ENCODE results near the genes YIF1B, SPRED3 and MAP4K1.

DNA sequence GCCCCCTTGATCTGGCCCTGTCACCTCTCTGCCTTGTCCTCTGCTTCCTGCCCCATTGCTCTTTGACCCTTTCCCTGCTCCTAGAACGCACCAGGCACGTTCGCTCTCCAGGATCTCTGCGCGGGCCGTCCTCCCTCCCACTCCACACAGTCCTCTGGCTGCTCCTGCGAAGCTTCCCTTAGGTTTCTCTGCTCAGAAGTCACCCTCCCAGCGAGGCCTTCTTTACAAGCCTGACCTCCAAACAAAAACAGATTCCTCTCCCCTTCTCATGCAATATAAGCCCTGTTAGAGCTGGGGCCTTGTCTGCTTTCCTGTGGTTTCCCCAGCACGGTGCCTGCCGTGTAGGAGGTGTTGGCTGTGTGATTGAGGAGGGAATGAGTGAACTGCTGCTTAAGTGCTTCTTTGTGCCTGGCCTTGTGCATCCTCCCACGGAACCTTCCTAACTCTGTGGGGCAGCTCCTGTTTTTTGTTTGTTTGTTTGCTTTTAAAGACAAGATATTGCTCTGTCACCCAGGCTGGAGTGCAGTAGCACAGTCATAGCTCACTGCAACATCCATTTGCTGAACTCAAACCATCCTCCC, 81.8 kb downstream of the SIPA1L3 start:
- PRO-cap, result no peak
- RAMPAGE, long total RNA, 2 experiments, result no peak in any of the 2 experiments

DNA sequence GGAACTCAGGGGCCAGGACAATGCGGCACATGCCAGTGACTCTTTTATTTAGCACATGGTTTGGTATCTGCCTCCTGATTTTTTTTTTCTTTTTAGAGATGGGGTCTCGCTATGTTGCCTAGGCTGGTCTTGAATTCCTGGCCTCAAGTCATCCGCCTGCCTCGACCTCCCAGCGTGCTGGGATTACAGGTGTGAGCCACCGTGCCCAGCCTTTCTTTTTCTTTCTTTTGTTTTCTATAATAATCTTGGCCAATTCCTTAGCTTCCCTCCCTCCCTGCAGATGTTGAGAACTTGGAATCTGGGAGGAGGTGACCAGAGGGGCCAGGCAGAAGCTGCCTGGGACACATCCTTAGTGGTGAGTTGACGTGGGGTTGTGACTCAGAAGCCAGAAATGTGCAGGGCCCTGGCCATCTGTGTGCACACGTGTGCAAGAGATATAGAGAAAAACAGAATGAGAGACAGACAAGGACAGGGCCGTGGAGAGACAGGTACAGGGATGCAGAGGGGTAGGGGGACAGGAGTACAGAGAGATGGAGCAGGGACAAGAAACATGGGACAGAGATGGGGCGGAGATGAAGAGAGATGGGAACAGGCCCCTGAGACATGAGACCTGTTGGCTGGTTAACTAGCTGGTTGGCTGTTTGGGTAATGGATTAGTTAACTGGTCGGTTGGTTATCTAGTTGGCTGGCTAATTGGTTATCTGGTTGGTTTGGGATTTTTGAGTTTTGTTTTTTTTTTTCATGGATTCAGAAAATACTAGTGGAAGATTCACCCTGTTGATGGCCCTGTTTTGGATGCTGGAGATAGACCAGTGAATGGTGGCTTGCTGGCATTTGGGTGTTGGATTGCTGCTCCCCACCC, 154.4 kb downstream of the SIPA1L3 start:
- PRO-cap, result no peak
- RAMPAGE, long total RNA, 2 experiments, result no peak in any of the 2 experiments

DNA sequence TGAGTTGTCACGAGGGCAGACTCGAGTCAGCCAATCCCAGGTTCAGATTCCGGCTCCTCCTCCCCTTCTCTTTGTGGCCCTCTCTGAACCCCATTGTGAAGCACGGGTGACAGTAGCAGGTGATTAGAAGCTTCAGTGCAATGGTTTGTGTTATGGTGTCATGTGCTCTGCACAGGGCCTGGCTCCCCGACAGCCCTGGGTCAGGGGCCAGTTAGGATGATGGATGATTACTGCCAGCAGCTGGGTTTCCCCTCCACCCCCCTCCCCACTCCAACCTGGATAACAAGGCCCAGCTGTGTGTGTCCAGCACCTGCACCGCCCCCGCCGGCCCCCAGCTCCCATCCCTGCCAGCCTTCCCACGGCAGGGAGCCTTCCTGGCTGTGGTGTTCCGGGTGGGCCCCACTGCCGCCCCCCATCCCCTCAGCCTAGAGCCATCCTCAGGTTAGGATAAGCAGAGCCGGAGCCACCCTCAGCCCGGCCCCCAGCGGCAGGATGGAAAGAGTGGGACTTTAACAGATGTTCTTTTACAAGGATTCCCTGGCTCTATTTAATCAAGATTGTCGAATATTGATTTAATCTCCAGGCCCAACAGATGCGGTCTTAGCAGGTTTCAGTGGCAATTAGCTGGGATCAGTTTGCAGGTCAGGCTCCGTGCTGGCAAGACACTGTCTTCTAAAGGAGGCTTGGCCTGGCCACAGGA, 156.1 kb downstream of the SIPA1L3 start:
- PRO-cap, result no peak
- RAMPAGE, long total RNA, 2 experiments, result no peak in any of the 2 experiments

DNA sequence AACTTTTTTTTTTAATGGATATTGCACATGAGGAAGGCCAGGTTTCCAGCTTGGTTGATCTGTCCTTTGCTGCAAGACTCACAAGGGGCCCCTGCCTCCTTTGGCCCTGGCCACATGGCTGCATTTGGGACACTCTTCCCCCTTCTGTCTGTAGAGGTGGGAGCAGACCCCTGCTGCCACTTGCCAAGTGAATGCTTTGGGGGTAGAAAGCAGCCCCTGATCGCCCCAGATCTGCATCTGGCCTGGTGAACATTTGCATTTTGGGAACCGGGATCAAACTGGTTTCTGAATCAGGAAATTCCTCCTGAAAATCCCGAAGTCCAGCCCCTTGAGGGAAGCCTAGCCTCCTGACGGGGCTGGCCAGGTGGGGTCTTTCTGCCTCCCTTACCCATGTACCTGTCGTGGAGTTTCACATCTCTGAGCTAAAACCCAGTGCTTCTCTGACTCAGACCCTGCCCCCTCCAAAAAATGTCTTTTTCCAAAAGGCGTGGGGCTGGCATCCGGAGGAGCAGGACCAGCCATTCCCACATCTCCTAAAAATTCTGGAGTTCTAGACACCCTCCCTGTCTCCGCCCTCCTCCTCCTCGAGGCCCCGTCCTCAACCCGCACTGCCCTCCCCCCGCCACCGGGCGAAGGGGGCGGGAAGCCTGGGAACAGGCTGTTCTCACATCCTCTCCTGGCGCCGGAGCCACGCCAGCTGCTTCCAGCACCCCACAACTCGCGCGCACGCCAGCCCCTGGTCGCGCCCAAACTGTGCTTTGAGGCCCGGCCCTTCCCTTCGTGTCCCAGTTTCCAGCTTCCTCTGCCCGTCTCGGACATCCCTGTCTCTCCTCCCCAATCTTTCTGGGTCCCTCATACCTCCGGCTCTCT, 14.7 kb downstream of the DPF1 start:
- PRO-cap, result no peak
- RAMPAGE, long total RNA, 2 experiments, result no peak in any of the 2 experiments

DNA sequence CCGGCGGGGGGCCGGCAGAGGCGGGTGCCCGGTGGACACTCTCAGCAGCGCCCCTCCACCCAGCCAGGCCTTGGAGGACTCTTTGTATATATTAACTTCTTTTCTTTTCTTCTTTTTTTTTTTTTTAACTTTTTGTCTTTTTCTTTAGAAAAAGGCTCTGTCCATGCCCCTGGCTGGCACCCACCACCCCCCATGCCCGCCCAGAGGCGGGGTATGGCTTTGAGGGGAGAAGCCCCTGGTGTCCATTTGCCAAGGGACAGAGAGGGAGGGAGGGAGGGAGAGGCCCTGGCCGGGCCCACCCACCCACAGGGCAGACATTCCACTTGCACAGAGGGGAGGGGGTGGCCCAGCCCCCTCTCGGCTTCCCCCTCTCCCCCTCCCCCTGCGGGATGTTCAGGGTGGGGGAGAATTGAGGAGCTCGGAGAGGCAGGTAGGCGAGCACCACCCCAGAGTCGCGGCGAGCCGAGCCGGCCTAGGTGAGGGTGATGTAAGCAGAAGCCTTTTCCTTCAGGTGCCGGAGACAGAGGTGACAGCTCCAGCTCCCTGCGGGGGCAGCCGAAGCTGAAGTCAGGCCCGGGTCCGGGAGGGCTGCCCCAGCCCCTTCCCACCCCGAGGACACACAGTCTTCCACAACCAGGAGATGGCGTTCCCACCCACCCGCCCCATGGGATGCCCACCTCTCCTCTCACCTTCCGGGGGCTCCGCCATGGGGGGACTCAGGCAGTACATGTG, 12.3 kb downstream of the DPF1 start:
- PRO-cap, result no peak
- RAMPAGE, long total RNA, 2 experiments, result no peak in any of the 2 experiments

DNA sequence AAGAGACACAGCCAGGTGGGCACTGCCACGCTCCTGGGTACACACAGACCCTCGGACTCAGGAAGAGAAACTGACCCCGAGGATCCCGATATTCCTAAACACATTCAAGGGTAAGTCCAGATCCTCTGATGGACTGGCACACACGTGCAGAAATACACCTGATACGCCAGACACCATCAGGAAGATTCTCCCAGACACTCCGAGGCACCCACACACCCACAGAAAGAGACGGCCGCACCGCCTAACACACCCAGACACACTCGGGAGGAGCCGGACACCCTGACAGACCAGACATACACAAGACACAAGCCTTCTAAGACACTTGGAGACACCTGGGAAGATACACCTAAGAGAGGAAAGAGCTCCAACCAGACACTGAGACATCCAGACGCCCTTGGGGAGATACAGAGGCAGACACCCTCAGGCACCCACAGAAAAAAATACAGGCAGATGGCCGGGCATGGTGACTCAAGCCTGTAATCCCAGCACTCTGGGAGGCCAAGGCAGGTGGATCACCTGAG, 3.2 kb downstream of the DPF1 start:
- PRO-cap, result no peak
- RAMPAGE, long total RNA, 2 experiments, result no peak in any of the 2 experiments

DNA sequence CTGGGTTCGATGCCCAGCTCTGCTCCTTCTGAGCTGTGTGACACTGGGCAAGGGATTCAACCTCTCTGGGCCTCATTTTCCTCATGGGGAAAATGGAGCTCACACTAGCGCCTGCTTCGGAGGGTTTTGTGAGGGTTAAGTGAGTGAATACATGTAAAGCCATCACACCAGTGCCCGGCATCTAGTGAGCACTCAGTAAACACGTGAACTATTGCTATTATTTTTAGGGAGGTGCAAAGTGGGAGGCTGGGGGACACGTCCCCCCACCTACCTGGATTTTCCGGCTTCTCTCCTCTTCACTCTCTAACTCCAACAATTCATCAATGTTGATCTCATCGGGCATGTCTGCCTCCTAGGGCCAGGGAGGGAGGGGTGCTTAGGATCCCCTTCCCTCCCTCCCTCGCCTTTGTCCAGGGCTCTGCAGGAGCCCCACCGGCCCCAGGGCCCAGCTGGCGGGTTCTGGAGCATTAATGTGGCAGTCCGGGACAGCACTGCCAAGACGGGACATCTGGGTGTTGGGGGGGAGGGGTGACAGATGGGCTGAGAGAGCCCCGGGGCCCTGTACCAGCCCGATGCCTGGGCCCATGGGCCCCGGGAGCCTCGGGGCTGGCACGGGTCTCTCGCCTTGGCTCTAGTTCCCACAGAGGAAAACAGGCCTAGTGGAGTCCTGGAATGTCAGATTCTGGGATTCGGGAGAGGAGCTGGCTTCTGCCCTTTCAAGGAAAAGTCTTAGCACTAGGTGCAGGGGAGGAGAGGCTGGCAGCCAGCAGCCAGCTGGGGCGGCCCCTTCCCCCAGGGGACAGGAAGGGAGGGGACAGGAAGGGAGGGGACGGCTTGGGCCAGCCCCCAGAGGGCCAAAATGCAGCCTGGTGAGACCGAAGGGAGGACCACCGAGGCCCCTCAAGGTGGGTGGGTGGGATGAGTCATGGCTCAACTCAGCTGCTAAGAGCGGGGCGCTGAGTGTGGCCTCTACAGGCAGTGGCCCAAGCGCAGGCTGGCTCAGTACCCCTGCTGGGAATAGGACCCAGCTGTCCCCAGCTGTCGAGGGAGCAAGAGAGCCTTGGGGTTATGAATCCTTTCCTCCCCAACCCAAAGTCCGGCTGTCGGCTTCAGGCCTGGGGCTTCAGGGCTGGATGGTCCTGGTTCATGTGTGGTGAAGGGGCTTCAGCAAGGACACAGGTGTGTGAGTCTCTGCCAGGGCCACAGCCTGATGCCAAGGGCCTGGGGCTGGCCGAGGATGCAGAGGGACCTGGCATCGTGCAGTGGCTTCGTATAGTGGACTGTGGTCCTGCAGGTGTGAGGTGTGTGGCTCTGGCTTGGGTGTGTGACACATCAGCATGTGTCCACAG, 3.1 kb downstream of the PPP1R14A start:
- PRO-cap, result unidirectional peak, minus-strand start at position 461 of the sequence
- RAMPAGE, long total RNA, 2 experiments, result start-site peak on the minus strand in 1 of 2 experiments, centred at position 621 of the sequence, 71 reads per replicate

- PRO-cap, result no peak
- RAMPAGE, long total RNA, 2 experiments, result no peak in any of the 2 experiments
Observed at GRCh38 chr19:38274803-38275181, 10.4 kb downstream of the SPINT2 start.

GRCh38 chr19:38303576-38303990, 468 bp upstream of the C19orf33 start:
- PRO-cap, result no peak
- RAMPAGE, long total RNA, 2 experiments, result no peak in any of the 2 experiments

- PRO-cap, result bidirectional peak, plus-strand start at chr19:38316179, minus-strand start at chr19:38315935
- RAMPAGE, long total RNA, 2 experiments, result start-site peak on the minus strand in 2 of 2 experiments, at chr19:38315928-38315975 at its widest, 25 to 33 reads per replicate
Observed at GRCh38 chr19:38315247-38316371, at the start of gene YIF1B. TSS of gene YIF1B (minus strand) at chr19:38315947.

GRCh38 chr19:38318645-38319030, 1.0 kb upstream of the KCNK6 start:
- PRO-cap, result no peak
- RAMPAGE, long total RNA, 2 experiments, result no peak in any of the 2 experiments

DNA sequence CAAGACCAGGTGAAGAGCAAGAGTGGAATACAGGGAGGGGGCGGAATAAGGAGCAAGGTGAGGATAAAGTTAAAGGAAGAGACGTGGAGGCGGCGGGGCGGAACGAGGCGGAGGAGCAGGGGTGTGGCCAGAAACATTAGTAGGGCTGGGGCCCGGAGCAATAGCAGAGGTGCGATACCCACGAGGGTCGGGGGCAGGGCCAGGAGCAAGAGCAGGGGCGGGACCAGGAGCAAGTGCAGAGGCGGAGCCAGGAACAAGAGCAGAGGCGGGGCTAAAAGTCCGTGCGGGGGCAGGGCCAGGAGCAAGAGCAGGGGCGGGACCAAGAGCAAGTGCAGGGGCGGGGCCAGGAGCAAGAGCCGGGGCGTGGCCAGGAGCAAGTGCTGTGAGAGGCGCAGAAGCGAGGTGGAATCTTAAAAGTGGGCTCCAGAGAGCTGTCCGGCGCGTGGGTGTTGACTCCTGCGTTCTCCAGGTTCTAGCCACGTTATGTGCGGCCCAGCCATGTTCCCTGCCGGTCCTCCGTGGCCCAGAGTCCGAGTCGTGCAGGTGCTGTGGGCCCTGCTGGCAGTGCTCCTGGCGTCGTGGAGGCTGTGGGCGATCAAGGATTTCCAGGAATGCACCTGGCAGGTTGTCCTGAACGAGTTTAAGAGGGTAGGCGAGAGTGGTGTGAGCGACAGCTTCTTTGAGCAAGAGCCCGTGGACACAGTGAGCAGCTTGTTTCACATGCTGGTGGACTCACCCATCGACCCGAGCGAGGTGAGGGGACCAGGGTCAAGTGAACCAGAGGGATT, 1.3 kb downstream of the CATSPERG start:
- PRO-cap, result no peak
- RAMPAGE, long total RNA, 2 experiments, result no peak in any of the 2 experiments

DNA sequence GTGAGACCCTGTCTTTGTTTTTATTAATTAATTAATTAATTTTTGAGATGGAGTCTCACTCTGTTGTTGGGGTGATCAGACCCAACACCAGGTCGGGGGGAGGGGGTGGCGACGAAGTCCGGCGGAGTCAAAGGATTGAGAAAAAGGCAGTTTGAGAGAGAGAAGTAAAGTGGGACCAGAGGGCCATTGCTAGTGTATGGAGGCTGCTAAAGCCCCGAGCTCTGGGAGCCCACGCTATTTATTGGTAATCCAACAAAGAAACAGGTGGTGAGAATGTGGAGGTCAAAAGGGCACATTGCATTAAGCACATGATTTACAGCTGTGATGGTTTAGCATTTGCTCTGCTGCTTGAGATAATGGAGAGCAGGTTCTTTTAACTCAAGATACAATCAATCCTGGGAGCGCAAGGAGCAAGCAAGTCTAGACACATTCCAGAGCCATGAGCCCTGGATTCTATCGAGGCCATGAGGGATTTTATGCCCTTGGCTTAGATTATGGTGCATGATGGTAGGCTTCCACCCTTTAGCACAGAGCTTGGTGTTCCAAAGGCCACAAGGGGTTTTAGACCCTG, 3.3 kb downstream of the CATSPERG start:
- PRO-cap, result no peak
- RAMPAGE, long total RNA, 2 experiments, result no peak in any of the 2 experiments

DNA sequence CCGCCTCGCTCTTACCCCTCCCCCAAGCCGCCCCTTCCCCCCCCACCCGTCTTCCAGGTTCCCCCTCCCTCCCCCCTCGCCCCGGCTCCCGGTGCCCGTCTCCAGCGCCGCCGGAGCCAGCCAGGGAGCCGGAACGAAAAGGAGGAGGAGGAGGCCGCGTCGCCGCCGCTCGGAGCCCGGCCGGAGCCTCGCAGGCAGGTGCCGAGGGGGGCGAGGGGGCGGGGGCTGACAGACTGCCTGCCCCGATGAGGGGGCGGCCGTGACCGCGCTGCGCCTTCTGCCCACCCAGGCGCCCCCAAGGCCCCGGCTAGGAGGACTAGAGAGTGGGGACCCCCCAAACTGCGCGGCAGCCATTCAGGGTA, at the start of gene SPRED3:
TSS of gene SPRED3 (plus strand) at position 84 of the 362 bp plus-strand sequence.
- PRO-cap, result no peak
- RAMPAGE, long total RNA, 2 experiments, result no peak in any of the 2 experiments

DNA sequence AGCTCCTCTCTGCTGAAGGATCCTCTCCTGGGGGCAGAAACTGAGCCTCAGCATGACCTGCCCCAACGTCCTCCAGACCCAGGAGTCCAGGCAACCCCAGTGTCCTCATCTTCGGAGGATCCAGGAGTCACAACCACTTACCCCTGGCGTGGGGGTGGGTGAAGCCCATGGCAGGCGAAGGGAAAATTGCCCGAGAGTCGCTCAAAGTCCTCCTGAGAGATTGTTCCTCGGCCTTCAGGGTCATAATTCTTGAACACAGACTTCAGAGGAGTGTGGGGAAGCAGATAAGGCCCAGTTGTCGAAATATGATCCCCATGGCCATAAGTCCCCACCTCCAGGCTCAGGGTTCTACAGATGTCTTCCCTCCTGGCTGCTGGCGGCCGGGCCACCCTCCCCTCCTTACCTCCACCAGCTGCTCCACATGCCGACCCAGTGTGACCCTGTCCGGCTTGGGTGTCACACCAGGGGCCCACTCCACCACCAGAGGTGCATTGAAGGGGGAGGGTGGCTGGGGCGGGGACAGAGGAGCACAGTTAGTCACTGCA, 10.0 kb downstream of the FAM98C start:
- PRO-cap, result no peak
- RAMPAGE, long total RNA, 2 experiments, result no peak in any of the 2 experiments

- PRO-cap, result no peak
- RAMPAGE, long total RNA, 2 experiments, result no peak in any of the 2 experiments
Observed at GRCh38 chr19:38527456-38528247, 90.1 kb downstream of the MAP4K1 start.

DNA sequence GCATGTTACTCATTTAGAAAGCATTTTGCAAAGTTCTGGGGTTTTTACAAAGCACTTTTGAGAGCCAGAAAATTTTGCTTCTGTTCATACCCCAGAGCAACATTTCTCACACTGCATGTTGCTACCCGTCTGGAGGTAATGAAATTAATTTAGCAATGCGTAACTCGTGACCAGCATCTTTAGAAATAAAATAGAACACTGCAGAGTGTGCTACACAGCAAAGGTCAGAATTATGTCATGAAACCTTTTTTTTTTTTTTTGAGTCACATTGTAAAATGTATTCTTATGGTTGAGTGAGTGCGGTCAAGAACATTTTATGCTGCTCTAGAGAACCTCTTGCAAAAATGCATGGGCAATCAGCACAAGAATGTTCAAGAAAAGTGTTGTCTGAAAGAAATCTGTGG, 58.1 kb downstream of the MAP4K1 start:
- PRO-cap, result no peak
- RAMPAGE, long total RNA, 2 experiments, result no peak in any of the 2 experiments

DNA sequence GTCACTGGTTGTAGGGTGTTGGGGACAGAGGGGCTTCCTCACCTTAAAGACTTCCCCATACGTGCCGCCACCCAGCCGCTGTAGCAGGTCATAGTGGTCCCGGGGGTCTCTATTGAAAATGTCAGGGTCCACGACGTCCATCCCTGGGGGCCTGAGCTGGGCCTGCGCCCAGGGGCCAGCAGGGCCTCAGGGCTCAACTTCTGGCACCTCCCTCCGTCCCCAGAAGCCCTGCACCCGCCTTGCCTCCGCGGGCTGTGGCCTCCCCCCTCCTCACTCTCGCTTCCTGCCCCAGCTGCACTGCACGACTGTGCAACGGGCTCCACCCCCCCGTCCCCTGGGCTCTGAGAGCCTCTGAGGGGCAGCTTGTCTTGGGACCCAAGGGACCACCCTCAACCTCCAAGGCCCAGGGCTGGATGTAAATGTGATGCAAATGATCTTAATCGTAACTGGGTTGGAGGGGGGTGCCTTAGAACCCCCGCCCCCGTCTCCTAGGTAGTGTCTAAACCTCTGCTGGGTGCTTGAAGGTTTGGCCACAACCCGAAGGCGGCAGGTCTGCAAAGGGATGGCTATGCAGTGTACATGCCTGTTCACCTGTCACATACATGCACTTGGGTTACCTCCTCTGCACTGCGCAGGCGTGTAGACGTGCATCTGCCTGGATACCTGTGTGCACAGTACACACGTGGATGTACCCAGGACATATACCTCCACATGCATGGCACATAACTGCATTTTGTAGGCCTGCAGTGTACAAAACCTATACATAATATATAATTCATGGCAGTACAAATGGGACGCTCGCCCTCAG, at the start of gene MAP4K1:
TSS of gene MAP4K1 (minus strand) at position 199 of the 808 bp plus-strand sequence.
- PRO-cap, result no peak
- RAMPAGE, long total RNA, 2 experiments, result start-site peak on the minus strand in 2 of 2 experiments, centred at positions 186 to 218 of the sequence, 8 to 10 reads per replicate

- PRO-cap, result no peak
- RAMPAGE, long total RNA, 2 experiments, result start-site peak on the minus strand in 1 of 2 experiments, at chr19:38664069-38664101 at its widest, 14 reads per replicate
Observed at GRCh38 chr19:38663795-38664312, 16.4 kb downstream of the ACTN4 start.

DNA sequence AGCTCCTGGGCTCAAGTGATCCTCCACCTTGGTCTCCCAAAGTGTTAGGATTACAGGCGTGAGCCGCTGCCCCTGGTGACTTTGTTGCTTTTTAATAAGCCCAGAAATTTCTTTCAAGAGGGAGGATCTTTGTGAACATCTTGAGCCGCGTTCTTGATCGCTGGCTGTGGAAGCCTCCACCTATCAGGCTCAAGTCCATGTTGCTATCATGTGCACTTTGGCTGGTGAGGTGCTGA, 27.9 kb downstream of the ACTN4 start:
- PRO-cap, result no peak
- RAMPAGE, long total RNA, 2 experiments, result no peak in any of the 2 experiments

Measured in breast epithelium (tissue), 2 donors.